ENCODE measurements around a stretch of chrX.

GRCh38 chrX:18896991-18897783 is 86.7 kb downstream of the PHKA2 start:
- PRO-cap: no peak
- RAMPAGE, long total RNA: no peak

DNA sequence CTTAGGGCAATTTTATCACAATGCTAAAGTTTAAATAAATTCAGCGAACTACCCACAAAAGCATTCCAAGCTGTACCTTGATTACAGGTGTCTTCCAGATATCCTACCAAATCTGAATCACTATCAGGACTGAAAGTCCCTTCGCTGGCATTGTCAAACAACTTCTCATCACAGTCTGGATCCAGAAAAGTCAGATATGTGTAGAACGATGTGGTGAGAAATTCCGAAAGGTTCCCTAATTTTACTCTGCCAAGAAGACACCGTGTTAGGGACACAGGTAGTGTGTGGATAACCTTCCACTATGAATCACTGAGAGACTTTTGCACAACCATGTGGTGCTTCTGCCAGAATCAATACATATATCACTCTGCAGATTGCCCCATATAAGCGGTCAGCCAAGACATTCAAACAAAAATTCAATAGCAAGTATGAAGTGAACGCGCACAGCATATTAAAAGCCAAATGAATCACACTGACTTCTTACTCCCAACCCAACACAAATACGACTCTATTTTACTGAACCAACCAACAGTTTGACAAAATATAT is 63.9 kb downstream of the PHKA2 start:
- PRO-cap: no peak
- RAMPAGE, long total RNA: no peak

DNA sequence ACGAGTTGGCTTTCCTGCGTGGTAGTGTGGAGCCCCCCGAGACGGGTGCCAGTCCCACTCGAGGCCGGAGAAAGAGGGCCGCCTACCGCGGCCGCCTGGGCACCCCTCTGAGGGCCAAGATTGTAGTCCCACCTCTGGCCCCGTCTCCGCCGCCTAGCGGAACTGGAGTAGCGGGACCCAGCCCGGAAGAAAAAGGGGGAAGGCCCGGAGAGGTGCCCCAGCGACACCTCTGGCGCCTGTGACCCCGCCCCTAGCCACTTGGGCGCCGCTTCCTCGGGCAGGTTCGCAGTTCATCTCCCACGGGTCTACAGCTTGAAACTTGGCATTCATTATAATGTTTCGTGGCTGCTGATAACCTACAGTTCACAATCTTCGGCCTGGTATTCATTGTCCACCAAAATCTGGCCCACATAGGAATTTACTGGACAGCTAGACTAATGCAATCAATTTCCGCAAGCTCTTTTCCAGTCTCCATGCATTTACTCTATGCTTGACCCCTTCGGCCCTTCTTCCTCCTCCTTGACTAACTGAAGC is 978 bp upstream of the PHKA2 start:
- PRO-cap: bidirectional peak, plus-strand start at position 257 of the sequence, minus-strand start at position 164 of the sequence
- RAMPAGE, long total RNA: no peak

DNA sequence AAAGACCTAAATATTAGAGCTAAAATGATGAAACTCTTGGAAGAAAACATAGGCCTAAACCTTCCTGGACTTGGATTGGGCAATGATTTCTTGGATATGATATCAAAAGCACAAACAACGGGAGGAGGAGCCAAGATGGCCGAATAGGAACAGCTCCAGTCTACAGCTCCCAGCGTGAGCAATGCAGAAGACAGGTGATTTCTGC is 20.2 kb upstream of the ADGRG2 start:
- PRO-cap: no peak
- RAMPAGE, long total RNA: no peak

GRCh38 chrX:19800817-19801403 is 86.5 kb downstream of the SH3KBP1 start:
- PRO-cap: no peak
- RAMPAGE, long total RNA: no peak

- PRO-cap: no peak
- RAMPAGE, long total RNA: no peak
Observed at GRCh38 chrX:19846754-19847304, 40.6 kb downstream of the SH3KBP1 start.

DNA sequence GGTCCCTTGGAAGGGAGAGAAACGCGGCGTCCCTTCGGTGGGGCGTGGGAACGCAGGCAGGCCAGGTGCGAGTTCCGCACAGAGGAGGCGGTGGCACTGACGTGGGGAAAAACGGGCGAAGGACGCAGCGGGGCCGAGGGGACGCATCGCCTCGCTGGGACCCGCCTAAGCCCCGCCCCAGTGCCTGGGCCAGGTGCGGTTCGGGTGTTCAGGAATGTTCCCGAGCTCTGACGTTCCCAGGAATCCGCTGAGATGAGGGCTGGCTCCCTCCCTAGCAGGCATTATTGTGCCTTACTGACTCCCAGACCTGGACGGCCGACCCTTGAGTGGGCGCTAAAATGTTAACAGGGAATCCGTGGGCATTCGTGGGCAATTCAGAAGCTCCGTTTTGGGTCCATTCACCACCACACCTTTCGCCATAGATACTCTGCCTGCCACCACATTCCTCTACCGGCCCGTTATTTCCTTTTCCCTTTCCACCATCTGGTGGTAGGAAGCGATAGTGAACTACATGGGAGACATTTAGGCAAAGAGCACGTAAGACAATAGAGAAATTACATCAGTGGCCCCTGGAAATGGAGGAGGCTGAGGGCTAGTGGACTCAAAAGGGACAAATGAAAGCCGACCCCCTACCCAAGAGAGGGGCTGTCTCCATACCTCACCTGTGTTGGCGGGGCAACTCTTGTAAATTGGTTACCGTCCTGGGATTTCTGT is 950 bp upstream of the SH3KBP1 start:
- PRO-cap: no peak
- RAMPAGE, long total RNA: no peak

GRCh38 chrX:19954070-19954543 is 36.8 kb downstream of the BCLAF3 start:
- PRO-cap: no peak
- RAMPAGE, long total RNA: no peak

DNA sequence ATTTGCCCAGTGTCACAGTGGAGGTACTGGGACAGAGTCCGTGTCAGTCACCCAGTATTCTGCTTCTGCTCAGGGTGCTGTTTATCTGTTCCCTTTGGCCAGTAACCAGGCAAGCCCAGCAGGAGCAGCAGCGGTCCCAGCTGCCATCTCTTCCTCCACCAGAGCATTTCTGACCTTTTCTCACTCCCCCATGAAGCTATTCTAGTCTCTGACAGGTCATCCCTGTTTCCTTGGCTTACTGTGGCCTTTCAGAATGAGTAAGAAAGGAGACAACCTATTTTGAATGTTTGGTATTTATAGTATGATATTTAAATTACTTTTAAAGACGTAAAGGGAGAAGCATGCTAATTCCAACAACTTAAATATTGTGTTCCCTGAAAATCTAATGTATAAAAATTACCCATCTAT is 60.7 kb downstream of the RPS6KA3 start:
- PRO-cap: no peak
- RAMPAGE, long total RNA: no peak

DNA sequence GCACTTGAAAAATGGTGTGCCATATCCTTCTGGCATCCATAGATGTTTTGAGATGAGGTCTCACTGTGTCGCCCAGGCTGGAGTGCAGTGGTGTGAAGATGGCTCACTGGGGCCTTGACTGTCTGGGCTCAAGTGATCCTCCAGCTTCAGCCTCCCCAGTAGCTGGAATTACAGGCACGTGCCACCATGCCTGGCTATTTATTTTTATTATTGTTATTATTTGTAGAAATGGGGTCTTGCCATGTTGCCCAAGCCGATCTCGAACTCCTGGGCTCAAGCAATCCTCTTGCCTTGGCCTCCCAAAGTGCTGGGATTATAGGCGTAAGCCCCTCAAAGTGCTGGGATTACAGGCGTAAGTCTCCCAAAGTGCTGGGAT is 15.6 kb downstream of the RPS6KA3 start:
- PRO-cap: no peak
- RAMPAGE, long total RNA: no peak

DNA sequence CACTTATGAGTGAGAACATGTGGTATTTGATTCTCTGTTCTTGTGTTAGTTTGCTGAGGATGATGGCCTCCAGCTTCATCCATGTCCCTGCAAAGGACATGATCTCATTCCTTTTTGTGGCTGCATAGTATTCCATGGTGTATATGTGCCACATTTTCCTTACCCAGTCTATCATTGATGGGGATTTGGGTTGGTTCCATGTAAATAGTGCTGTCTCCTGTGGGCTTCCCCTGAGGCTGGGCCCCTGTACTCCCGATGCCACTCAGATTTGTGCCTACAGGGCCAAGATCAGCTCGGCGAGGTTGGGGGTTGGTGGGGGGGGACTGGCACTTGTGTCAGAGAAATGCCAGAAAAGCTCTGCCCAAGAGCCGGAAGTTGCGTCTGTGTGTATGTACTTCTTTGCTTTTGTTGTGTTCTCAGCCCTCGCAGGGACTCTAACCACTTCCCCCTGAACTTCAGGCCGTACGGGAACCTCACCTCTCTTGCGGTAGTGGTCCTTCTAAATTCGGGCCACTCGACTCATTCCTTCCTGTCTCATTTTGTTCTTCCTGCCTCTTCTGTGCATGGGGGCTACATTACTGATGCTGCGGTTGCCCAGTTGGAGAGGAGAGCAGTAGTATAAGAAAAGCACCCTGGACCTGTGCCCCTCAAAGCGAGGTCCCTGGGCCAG is 146.1 kb upstream of the RPS6KA3 start:
- PRO-cap: no peak
- RAMPAGE, long total RNA: no peak

GRCh38 chrX:21177928-21178435 is 196.2 kb upstream of the CNKSR2 start:
- PRO-cap: no peak
- RAMPAGE, long total RNA: no peak

DNA sequence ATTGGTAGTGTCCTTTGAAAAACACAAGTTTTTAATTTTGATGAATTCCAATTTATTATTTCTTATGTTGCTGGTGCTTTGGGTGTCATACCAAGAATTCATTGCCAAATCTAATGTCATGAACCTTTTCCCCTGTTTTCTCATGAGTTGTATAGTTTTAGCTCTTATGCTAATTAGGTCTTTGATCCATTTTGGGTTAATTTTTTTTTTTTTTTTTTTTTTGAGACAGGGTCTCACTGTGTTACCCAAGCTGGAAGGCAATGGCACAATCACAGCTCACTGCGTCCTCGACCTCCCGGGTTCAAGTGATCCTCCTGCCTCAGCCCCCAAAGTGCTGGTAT is 10.8 kb upstream of the KLHL34 start:
- PRO-cap: no peak
- RAMPAGE, long total RNA: no peak

GRCh38 chrX:21994303-21995089 is 37.6 kb upstream of the PHEX start:
- PRO-cap: no peak
- RAMPAGE, long total RNA: no peak

DNA sequence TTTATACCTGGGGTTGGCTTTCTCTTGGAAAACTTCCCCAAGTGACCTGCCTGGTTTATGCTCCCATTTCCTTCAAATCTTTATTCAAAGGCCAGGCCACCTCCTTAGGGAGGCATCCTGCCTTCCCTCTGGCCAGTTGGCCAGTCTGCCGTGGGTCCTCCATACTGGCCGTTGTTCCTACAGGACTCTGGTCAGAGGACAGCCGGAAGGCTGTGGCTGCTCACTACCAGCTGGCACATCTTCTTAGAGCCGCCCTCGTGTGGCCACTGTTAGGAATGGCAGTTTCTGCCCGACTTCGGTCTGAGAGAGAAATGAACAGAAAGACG is 80.1 kb upstream of the CBLL2 start:
- PRO-cap: no peak
- RAMPAGE, long total RNA: no peak

DNA sequence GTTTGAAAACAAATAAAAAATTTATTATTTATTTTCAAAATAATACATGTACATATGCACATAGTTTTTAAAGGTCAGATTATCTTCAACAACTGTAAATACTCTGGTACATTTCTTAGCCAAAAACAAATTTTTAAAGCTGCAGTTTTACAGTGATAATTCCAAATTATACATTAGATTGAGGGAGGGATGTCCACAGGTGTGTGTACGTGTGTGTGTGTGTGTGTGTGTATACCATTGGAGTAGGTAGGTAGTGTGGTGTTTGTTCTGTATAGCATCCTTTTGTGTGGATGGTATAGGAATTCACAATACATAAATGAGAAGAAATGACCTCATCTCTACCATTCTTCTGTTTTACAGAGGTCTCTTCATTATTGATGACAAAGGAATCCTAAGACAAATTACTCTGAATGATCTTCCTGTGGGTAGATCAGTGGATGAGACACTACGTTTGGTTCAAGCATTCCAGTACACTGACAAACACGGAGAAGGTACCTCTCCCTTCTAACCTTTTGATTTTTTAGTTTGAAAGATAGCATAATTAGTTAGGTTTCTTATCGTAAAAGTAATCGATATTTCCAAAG is 14.8 kb downstream of the PRDX4 start:
- PRO-cap: no peak
- RAMPAGE, long total RNA: no peak

DNA sequence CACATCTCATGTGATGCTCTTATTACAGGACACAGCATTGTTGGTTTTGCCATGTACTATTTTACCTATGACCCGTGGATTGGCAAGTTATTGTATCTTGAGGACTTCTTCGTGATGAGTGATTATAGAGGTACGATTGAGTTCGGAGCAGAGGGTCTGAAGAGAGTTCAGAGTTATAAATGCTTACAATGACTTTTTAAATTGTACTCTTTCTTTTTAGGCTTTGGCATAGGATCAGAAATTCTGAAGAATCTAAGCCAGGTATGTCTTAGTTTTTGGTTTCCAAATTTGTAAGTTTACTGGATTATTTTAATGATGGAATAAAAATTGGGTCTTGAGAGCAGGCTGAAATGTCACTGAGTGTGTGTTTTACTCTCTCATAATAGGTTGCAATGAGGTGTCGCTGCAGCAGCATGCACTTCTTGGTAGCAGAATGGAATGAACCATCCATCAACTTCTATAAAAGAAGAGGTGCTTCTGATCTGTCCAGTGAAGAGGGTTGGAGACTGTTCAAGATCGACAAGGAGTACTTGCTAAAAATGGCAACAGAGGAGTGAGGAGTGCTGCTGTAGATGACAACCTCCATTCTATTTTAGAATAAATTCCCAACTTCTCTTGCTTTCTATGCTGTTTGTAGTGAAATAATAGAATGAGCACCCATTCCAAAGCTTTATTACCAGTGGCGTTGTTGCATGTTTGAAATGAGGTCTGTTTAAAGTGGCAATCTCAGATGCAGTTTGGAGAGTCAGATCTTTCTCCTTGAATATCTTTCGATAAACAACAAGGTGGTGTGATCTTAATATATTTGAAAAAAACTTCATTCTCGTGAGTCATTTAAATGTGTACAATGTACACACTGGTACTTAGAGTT is 2.6 kb downstream of the SAT1 start:
- PRO-cap: no peak
- RAMPAGE, long total RNA: no peak

DNA sequence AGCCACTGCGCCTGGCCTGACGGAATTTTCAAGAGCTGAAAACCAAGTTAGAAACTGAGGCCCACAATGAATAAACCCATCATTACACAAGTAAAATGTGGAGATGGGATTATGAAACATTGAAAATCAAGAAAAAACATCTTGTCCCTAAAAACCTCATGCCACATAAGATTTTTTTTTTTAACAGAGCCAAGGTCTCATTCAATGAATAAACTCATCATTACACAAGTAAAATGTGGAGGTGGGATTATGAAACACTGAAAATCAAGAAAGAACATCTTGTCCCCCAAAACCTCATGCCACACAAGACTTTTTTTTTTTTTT is 4.1 kb downstream of the SAT1 start:
- PRO-cap: no peak
- RAMPAGE, long total RNA: no peak

DNA sequence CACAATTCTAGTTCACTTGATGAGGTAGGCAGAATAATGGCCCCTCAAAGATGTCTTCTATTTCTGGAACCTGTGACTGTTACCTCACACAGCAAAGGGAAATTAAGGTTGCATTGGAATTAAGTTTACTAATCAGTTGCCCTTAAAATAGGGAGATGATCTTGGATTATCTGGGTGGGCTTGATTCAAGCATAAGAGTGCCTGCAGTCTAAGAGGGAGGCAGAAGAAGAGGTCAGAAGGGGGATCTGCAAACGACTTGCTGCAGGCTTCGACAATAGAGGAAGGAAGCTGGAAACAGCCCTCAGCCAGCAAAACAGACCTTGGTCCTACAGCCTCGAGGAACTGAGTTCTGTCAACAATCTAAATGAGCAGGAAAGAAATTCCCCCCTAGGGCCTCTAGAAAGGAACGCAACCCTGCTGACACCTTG is 61.3 kb downstream of the SAT1 start:
- PRO-cap: no peak
- RAMPAGE, long total RNA: no peak

- PRO-cap: no peak
- RAMPAGE, long total RNA: no peak
Observed at GRCh38 chrX:23903942-23904663, 3.6 kb downstream of the APOO start.

Measured in OCI-LY7 (cell line).